Airway epithelial cell (primary cell): ENCODE measurements around the gene RSPH10B.

GRCh38 chr7:4879452-4879926 is 4.0 kb downstream of the RADIL start:
- RAMPAGE, long total RNA = no peak

GRCh38 chr7:5088498-5088864 is 42.8 kb downstream of the RBAK start:
- RAMPAGE, long total RNA = no peak

GRCh38 chr7:5231123-5231761 is 41.2 kb downstream of the WIPI2 start:
- RAMPAGE, long total RNA = no peak

DNA sequence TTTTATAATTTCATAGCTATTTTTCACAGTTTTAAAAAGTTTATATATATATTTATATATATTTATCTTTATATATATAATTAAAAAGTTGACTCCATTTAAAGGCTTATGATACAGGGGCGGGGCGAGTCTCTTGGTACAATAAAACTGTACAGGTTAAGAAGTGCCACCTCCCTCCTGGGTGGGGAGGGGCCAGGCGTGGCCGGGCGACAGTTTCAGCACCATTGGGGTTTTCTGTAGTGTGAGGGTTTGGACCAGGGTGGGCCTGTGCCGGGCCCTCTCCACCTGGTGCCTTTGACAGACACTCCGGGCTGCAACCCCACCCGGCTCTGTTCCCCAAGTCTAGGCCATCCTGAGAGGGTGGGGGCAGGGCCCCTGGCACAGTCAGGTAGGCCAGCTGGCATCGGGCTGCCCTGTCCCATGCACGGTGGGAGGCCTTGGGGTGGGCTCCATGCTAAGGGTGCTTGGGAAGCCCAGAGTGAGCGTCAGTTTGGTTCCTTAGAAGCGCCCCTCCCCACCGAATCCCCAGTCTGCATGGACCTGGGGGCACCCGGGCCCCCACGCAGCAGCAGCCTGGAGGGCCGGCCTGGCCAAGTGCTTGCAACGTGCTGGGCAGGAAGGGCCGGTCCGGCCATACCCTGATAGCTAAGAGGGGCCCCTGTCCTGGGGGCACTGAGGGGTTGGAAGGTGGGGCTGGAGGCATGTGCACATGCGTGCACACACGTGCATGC is 24.6 kb downstream of the SLC29A4 start:
- RAMPAGE, long total RNA = no peak

GRCh38 chr7:5622288-5622873 is 29.8 kb downstream of the FSCN1 start:
- RAMPAGE, long total RNA = no peak

DNA sequence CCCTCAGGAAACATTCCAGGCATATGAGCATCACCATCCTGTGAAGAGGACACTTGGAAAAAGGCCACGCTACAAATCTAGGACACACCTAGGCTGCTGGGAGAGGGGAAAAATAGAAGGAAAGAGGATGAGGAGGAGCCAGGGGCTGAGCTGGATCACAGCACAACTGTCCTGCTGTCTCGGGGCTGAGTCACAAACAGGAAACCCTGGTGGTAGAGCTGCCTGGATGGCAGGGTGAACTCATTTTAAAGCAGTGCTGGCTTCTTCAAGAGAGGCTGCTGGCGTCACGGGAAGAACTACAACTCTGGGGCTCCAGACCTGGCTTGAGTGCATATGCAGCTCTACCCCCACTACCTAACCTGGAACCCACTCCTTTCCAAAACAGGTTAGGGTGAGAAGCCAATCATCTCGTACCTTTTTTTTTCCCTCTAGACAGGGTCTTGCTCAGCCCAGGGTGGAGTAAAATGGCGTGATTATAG is 37.4 kb downstream of the FSCN1 start:
- RAMPAGE, long total RNA = no peak

DNA sequence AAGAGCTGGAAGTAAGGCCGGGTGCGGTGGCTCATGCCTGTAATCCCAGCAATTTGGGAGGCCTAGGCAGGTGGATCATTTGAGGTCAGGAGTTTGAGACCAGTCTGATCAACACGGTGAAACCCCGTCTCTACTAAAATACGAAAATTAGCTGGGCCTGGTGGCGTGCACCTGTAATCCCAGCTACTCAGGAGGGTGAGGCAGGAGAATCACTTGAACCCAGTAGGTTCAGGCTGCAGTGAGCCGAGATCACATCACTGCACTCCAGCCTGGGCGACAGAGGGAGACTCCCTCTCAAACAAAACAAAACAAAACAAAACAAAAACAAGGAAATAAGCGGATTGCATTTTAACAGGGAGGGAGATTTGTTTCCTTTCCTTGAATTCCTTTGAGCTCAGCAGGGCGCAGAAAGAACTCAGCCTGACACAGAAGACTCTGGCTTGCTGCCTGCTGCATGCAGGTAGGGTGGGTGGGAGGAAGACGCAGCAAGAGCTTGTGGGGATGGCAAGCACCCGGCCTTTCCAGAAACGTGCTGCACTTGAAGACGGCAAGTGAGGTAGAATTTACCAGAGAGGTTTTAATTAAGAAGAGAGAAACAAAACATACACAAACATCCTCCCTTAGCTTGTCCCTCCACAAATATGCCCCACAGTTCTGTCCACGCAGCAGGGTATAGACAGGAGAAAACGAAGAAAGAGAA is 40.8 kb downstream of the FSCN1 start:
- RAMPAGE, long total RNA = no peak

GRCh38 chr7:5636285-5637521 is 44.1 kb downstream of the FSCN1 start:
- RAMPAGE, long total RNA = no peak

DNA sequence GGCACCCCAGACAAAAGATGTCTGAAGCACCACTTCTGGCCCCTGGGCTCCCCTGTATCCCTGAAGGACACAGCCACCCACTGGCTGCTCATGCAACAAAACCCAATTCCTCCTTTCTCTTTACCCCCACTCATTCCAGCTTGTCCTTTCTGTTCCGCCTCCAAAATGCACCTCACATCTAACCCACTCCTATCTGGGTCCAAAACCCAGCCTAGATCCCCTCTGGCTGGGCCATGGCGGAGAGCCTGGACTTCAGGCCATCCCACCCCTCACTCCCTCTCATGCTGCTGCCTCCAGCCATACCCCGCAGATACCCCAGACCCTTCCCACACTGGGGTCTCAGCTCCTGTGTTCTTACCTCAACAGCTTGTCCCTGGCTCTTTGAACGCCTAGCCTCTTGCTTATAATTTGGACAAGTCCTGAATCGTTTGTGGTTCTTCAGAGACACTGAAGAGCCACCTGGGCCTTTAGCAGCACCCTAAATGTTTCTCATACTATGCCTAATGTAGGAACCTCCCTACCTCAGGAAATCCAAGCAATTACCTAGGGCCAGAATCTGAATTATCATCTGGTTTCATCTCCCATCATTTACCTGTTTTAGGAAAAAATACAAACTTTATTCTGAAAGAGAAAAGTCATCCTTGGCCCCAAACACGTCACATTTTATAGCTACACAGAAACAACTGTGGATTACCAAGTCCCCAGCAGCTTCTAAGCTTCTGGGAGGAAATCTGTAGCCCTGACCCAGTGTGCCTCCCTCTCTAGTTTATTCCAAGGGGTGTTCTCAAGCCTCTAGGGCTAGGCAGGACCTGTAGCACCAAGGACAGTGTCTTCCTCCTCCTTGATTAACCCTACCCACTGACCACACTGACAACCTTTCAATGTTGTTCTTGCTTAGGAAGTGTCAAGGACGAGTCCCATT is 88.4 kb downstream of the FSCN1 start:
- RAMPAGE, long total RNA = no peak

DNA sequence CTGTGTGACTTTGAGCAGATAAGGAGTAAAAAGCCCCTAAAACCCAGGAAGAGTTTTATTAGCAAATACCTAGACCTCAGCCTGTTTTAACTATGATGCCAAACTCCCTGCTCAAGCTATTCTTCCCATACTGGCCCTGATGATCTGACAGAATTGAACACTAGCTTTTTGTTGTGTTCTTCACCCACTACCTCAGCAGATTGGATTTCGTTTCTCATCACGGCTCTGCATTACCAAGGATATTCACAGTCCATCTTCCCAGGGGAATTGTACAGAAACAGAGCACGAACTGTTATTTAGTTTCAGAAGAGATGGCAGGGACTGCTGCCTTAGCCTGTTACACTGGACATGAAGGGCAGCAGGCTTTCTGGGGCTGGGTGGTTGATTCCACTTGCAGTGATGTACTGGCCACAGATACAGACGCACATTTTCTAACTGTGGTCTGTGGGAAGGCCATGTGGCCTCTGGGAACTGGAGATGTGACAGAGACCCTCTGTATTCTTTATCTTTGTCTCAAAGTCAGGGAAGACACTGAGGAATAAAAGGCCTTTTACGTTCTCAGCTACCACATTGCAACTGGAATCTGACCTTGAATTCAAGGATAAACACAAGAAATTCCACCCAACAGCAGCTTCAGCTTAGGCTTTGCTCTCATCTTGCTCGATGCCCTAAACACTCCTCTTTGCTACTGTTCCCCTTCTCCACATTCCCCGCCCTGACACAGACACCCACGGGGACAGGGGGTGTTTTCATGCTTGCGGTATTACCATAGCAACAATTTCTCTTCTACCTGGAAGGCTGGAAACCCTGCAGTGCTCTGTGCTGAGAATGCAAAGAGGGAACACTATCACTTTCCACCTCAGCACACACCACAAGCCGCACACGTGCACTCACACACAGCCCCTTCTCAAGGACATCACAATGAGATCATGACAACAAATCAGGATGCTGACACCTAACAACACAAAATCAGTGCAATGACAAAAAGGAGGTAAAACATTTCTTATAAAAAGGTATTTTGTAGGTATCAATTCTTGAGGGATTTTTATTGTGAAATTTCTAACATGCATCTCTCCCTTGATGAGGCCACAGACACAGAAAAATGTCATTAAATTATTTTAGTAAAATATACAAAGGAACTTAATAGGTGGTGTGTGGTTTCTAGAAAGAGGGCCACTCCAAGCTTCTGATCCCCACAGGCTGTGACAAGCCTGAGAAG is 81.7 kb downstream of the RNF216 start:
- RAMPAGE, long total RNA = no peak

DNA sequence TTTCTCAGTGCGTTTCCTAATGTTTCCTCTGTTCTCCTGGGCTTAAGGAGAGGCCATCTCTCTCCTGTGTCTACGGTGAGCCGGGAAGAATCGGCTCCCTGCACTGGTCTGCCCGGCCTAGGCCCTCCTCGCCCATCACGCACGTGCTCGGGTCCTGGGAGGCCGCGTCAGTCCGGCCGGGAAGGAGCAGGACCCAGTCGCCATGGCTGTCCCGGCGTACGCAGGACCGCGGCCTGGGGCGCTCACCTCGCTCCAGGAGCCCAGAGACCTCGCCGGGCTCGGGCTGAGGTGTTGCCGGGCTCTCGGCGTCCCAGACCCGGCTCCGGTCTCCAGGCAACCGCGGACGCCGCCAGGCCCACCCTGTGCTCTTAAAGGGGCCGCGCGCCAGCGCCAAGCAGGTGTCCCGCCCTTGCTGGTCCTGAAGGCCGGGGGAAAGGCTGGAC is at the start of gene RSPH10B:
TSS of gene RSPH10B (minus strand) at position 318 of the 443 bp plus-strand sequence.
- RAMPAGE, long total RNA = no peak

DNA sequence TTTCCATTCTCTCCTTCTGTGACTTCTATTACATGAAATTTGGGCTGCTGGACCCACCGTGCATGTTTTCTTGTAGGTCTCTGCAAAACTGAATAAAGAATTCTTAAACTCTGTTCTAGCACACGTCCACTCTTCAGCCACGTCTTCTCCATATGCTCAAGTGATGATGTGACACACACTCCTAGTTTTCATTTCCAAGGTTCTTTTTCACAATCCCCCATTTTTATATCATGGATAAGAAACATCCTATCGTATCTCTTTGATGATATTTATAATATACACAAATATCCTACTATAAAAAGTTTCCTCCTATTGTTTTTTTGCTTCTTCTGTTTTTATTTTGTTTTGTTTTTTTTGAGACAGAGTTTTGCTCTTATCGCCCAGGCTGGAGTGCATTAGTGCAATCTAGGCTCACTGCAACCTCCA is 77.0 kb downstream of the USP42 start:
- RAMPAGE, long total RNA = no peak

GRCh38 chr7:6221310-6221725 is 51.1 kb downstream of the CYTH3 start:
- RAMPAGE, long total RNA = no peak

DNA sequence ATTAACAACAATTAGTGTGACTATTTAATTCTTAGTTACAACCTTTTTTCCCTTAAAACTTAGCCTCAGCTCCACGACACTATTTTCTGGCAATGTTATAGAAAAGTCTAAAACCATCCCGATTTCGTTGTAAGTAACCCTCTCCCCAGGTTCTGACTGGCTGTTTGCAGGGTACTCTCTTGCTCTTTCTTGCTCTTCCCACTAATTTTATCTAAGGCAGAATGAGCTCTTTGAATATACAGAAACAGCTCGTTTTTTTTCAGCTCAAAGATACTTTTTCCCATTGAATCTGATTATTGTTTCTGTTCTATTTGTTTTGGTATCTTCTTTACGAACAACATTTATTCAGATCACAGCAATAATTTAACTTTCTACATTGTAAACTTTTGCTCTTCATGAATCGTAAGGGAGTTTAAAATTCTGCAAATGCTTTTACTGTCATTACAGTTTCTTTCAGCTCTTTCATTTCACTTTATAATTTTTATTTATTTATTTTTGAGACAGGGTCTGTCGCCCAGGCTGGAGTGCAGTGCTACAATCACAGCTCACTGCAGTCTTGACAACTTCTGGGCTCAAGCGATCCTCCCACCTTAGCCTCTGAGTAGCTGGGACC is 25.1 kb downstream of the CYTH3 start:
- RAMPAGE, long total RNA = no peak

DNA sequence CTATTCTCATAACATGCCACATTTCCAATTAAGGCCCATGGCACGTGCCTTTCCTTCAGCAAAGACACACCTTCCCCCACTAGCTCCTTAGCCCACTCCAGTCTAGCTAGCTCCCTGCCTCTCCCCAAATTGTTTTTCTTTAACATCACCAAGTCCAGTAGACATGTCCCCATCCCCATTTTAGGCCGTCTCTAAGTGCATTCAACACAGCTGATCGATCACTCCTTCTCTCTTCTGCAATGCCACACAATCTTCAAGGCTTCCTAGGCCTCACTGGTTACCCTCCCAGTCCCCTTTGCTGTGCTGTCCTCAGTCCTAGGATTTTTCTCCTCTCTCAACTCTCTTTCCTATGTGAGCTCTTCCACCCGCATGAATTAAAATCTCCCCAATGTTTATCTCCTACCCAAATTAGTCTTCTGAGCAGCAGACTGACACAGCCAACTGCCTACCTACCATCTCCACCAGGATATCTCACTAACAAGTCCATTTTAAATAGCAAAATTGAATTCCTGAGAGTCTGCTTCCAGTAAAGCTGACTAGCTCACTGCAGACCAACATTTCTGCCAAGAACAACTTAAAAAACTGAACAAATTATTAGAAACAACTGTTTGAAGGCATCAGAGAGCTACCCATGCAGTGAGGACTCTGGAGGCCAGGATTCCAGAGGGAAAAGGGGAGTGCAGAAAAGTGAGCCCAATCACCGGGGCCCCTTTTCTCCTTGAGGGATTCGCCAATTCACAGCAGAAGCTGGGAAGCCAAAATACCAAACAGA is 11.8 kb downstream of the CYTH3 start:
- RAMPAGE, long total RNA = no peak

DNA sequence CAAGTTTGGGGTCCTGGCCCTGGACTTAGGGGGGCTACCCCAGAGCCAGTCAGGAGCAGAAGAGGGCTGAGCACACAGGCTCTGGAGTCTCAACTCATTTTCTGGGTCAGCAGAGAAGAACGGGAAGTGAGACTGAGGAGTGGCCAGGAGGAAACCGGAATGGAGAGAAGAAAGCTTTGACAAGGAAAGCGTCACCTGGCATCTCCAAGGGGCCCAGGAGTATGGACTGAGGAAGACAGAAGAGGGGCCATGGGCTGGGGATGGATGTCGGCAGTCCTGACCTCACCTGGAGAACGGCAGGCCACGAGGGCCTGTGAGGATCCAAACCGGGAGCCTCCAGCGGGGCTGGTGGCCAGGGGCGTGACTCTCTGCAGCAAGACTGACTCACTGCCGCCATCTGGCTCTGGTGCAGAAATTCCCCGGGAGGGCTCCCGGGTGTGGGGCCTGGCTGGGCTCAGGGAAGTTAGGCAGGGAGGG is 23.7 kb downstream of the DAGLB start:
- RAMPAGE, long total RNA = no peak

GRCh38 chr7:6460311-6461263 is 12.8 kb upstream of the DAGLB start:
- RAMPAGE, long total RNA = no peak

GRCh38 chr7:6461751-6463102 is 14.5 kb upstream of the DAGLB start:
- RAMPAGE, long total RNA = no peak

DNA sequence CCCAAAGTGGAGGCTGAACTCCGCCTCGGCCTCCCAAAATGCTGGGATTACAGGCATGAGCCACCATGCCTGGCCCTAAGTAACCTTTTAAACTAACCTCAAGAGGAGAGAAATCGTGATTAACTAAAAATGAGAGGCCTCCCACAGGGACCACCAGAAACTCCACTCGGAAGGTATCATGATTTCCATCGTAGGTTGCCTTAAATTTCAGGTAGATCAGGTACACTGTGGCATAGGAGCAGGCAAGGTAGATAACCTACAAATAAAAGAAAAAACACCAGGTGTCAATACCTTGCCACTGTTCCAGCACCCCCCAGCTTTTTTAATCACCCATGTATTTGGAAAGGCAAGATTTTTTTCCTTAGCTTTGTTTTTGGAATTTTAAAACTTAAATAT is 14.5 kb downstream of the KDELR2 start:
- RAMPAGE, long total RNA = no peak

DNA sequence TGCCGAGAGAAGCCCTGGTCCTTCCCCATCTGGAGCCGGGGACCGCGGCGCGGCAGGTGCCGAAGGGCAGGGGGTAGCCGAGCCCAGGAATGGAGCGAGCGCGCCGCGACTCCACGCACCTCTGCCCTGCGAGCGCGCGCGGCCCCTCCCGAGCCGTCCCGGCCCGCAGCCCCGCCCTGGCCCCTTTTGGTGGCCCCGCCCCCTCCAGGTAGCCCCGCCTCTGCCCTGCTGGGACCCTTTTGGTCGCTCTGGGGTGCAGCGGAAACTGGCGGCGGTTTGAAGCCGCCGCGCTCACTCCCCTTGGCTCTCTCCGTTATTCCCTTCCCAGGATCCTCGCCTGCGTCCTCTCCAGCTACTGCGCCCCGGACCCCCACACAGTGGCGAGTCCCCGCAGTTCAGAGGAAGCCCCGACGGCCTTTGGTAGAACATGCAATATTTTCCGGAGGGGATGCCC is 20.2 kb downstream of the GRID2IP start:
- RAMPAGE, long total RNA = no peak